GM12891 (cell line): Measurements from ENCODE around the gene SMCO2.

DNA sequence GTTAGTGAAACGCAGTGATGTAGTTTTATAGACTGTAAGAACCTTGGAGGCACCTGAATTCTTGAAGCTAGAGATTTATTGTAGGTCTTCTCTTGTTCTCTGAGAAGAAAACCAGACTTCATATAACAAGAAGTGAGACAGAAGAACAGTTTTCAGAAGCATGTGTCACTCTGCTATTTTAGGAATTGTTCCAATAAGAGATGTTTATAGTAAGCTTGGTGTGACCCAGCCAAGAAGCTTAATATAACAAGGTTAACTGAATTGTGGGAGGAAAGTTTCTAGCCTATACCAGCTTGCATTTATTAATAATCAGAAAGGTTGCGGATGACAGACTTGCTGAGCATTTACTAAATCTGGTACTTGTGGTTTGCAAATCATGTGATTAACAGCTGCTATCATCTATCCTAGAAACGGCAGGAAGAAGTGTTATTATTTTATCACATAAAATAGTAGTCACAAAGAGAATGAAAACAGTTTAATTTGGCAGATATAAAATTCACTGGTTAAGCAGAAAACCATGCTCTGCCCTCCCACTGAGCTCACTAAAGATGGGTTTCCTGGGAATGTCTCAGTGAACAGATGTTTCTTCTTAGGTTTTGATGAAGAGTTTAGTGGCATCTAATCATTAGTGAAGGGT is 49.2 kb upstream of the BCAT1 start:
- RRBS, result no CpG with 5 or more reads among the region's 3 CpGs

DNA sequence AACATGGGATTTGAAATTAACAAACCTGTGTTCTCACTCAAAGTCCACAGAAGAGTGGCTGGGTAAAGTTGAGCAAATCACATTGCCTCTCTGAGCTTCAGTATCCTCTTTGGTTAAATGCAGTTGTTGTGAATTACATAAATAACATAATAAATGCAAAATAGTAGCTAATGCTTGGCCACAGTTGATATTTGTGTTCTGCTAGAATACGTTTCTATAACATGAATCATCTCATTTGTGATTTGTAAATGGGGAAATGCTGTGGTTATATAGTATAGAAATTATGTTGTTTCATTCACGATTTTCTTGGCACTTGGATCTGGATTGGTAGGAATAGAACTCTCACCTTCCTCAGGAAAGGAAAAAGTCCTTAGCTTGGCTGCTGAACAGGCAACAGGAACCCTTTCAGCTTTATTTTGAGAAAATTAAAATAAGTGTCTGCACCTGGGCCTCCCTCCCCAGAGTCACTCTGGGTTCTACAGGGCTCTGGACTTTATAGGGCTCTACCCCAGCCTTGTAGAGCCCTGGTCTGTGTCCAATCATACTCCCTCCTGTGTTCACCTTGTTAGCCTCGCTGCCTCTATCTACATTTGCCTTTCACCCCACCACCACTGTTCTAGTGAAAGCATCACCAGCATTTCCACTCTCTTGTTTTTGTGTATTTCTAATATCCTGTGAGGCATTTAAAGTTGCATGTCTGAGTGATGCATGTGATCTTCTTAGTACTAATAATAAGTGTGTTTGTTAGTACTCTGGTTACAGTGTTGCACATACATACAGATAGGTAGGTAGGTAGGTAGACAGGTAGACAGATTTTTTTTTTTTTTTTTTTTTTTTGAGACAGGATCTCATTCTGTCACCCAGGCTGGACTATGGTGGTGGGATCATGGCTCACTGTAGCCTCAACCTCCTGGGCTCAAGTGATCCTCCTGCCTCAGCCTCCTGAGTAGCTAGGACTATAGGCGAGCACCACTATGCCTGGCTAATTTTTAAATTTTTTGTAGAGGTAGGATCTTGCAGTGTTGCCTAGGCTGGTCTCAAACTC is 4.3 kb downstream of the IRAG2 start:
- RRBS, result no CpG with 5 or more reads among the region's 4 CpGs

DNA sequence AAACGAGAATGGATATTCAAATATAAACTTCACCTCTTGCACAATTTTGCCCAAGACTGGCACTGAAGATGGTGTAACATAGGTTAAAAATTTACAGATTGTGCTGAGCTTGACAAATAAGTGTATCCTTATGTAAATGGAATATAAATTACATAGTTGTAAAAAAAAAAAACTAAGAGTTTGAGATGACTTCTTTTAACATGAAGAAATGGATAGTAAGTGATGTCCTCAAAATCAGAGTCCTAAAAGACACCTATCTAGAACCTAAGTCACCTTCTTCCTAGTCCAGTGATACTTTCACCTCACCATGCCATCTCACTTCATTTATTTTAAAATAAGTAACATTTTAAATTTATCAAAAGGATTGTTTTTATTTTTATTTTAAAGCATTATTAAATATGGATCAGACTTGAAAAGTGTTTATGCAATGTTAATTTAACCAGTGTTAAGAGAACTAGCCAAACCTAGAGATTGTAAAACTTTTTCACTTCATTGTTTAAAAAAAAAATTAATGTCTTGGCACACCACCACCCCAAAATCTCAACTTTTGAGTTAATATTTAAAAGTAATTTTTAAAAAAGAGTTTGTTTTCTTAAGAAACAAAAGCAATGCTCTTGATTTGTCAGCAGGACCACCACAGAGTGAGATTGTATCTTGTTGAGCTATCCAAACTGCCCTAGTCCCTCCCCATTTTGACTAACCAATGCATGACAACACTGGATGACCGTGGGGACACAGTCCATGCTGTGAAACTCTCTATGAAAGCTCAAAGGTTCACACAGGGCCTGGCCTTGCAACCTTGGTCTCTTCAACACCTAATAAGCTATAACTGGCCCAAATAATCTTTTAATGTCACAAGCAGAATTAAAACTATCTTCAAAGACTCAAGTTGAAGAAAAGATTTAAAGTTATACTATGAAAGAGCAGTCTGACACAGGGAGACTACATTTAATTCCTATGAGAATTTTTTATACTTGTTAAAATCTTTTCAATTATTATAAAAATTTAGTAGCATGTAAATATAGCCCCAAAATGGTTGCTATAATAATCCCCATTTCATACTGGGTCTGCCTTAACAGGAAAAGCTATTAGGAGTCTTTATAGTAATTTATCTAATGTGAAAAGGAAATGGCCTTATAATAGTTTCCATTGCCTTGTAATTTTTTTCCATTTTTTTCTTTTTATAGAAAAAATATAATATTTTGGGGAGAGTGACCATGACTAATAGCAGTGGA is 13.4 kb downstream of the ETFRF1 start:
- RRBS, result no CpG with 5 or more reads among the region's 2 CpGs

DNA sequence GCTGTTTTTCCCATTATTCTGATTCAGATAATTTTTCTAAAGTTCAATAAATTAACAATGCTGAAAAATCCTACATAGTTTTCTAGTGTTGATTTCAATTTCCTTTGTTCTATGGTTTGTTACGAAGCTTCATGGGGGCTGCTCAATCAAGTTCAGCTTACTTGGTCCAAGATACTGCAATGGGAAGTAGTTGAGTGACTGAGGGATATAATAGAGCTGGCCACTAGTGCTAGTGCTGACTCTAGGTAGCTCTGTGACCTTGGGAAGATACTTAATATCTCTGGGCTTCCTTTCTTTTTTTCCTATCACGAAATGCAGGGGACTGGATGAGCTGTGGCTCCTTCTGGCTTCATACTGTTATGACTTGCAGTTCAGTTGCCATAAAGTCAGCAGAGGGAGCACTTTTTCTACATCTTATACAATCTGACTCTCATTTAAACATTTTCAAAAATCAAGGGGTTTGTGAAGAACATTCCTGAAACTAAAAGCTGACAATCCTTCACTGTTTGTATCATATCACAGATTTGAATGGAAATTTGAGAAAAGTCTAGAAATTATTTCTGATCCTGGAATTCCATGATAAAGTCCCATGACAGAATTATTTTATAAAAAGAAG is 5.5 kb downstream of the BHLHE41 start:
- RRBS, result no CpG with 5 or more reads among the region's 2 CpGs

GRCh38 chr12:26122914-26124006 is 1.6 kb downstream of the BHLHE41 start:
- RRBS, result no CpG with 5 or more reads among the region's 44 CpGs

GRCh38 chr12:26287474-26287884 is 92.1 kb downstream of the SSPN start:
- RRBS, result no CpG with 5 or more reads among the region's 9 CpGs

- RRBS, result no CpG with 5 or more reads among the region's 11 CpGs
These were observed 143.8 kb downstream of the SSPN start for GRCh38 chr12:26339056-26339648.

GRCh38 chr12:26600383-26600965 is 232.5 kb downstream of the ITPR2 start:
- RRBS, result no CpG with 5 or more reads among the region's 1 CpG

DNA sequence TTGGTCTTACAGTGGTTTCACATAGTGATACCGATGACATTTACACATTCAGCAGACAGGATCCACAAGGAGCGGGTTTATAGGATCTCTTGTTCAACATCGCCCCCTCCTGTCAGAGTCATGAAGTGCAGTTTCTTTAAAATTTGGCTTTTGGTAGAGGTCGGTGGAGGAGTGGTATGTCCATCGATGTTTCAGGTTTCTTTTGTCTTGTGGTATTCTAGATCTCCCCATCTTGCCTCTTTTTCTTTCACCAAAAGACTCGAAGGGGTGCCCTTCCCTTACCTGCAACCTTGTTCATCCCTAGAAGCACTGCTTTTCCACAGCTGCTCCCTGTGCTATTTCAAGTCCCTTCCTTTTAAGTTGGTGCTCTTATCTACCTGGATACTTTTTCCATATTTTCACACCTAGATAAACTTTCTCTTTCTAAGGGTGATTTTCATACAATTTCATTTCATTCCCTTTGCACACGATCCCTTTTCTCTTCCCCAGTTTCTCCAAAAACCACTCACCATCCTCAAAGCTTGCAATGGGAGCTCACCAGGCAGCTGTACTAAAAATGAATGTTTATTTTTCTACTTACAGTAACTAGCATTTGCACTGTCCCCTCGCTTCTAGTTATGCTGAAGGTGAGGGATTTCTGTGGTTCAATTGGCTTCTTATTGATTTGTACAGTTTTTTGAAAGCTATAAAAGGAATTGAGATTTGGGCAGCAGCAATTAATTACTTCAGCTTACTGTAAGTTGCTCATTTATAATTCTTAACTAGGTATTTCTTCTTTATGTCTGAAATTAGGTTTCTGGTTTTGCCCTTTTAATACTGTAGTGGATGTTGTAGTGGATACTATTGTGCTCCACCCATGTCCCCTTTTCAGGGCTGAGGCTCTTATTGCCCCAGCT is 181.1 kb downstream of the ITPR2 start:
- RRBS, result no CpG with 5 or more reads among the region's 8 CpGs

DNA sequence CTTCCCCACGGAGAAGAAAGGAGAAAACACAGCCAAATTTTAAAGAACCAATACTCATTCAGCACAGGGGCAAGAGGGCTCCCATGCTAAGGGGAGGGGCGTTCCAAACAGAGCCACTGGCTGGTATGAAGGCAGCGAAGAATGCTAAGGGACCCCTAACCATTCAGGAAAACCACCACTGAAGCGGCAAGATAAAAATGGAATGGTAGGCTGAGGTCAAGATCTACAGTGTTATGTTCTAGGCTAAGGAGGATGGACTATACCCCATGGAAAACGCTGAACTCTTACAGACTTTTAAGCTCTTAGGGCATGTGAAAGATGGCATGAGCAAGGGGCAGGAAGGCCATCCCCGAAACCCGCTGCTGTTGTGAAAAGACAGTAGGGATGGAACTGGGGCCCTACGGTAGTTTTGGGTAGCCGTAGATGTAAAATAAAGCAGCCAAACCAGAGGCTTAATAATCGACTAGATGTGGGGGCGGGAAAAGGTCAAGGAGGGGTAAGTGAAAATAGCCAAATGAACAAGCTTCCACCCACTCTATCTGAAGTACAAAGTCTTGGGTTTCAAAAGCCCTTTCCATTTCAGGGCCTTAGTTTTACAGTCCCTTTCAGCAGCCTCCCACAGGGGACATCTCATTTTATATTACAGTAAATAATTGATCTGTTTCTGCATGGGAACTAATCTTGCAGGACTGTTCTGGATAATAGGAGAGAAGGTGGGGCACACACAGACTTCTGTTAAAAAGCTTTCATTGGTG is 105.0 kb downstream of the ITPR2 start:
- RRBS, result no CpG with 5 or more reads among the region's 11 CpGs

- RRBS, result no CpG with 5 or more reads among the region's 4 CpGs
These were observed 34.8 kb downstream of the ITPR2 start for GRCh38 chr12:26798253-26798507.

DNA sequence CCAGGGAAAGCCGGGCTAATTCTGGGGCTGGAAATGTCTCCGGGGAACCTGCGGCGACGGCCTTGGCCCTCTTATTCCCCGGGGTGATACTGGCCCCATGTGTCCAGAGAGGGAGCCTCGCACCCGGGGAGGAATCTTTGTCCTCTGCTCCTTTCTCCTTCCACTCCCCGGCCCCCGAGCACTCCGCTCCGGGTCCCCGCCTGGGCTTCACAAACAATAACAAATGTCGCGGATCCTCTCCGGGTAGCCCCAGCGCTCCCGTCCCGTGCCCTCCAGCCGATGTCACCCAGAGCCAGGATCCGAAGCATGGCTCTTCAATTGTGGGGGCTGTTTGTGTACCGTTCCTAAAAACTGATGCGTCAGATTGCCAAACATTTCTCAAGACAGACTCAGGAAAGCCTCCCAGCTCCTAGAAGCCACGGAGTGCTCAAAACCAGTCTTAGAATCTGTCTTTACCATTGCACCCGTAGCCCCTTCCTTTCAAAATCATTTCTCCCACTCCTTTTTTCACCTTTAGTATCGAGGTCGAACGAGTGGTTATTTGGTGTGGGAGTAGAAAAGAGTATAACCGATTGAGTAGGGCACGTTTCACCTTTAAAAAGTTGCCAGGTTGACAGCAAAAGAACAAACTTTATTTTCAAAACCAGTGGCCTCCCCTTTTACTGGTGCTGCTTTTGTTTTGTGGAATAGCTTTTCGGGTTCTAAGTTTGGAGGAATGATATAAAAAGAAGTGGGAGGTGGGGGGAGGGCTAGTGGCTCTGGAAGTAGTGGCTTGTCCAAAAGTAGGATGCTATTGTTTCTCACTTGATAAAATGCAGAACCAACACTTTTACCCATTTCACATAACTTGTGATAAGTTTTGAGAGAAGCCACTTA is 587 bp downstream of the STK38L start:
- RRBS, result no CpG with 5 or more reads among the region's 31 CpGs

DNA sequence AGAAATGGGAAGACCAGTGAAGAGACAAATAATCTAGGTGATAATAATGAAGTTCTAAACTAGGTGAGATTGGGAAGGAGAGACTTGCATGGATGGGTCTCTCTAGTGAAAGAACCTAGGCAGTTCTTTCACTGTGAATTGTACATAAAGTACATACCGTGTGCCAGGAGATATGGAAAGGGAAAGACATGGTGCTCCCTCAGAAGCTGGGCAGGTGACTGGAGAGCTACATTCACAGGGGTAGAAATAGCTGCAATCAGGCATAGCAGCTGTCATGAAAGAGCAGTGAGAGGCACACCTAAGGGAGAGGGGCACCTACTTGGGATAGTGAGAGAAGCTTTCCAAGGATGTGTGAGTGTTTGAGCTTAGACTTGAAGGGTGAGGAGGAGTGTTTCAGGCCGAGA is 9.3 kb downstream of the STK38L start:
- RRBS, result no CpG with 5 or more reads among the region's 2 CpGs

DNA sequence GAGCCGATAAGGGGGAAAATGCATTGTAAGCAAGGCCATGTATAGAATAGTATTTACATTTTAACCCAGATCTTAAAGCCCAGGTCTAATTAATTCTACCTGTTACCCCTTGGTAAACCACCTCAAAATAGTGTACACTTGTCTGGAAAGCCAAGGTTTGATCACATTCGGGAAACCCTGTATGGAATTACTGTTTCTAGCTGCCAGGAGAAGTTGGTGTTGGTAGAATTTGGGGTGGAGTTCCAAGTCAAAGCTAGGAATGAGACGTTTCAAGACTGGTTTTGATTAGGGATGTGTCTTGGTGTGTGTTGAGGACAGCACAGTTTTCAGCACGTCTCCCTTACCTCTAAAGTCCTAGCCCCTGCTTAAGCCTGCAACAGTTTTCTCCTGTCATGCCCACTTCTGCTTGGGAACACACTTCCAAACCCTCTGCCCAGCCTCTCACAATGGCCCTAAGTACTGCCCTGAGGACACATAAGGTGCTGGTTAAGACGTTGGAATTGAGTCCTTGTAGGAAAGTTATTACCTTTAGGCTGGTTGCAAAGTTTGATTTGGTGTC is 838 bp upstream of the BMAL2 start:
- RRBS, result no CpG with 5 or more reads among the region's 5 CpGs

GRCh38 chr12:27446594-27446964 is at the start of gene SMCO2:
TSS of gene SMCO2 (plus strand) at chr12:27446736.
- RRBS, result no CpG with 5 or more reads among the region's 3 CpGs

DNA sequence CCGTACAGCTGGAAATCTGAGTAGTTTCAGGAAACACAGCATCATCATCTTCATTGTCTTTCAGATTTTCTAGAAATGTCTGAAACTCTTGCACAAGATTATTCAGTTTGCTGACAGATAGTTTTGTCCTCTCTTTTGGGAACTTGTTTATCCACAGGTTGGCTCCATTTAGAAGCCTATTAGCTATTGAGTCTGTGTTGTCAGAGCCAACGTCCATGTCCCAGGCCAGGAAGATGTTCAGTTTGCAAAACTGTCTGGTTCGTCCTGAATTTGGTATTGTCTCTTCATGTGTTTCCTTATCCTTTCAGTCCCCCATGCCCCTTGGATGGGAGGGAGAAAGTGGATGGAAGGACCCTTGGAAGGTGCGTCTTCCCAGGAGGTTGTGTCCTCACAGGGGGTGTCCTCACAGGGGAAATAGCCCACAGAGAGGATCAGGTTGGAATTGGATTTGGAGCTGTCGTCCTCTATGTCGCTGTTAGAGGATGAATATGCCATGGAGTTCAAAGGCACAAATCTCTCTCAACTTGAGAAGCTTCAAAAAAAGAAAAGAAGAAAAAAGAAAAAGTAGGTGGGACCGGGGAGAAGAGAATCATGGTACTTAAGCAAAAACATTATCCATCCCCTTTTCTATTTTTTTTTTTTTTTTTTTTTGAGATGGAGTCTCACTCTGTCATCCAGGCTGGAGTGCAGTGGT is 69.7 kb downstream of the PPFIBP1 start:
- RRBS, result no CpG with 5 or more reads among the region's 7 CpGs

DNA sequence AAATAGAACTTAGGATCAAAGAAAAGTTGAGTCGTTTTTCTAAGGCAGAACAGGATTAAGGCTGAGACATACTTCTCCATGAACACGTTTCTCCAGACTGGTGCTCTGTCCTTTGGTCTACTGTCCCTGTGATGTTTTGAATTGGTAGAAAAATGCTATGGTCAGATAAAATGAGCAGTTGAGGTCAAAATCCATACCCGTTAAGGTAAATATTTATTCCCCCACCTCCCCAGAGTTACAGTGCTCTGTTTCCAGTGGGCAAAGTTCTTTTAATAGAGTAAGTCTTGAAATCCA is 74.6 kb downstream of the PTHLH start:
- RRBS, result no CpG with 5 or more reads among the region's 3 CpGs

- RRBS, result 9% methylated on average over 23 of the region's 67 CpGs
These were observed 2.9 kb upstream of the PTHLH start for GRCh38 chr12:27975165-27976169.

GRCh38 chr12:28242017-28242821 is 52.0 kb downstream of the CCDC91 start:
- RRBS, result no CpG with 5 or more reads among the region's 5 CpGs